Thoracic aorta (tissue), 1 donor: Measurements from ENCODE around the gene OXSR1.

DNA sequence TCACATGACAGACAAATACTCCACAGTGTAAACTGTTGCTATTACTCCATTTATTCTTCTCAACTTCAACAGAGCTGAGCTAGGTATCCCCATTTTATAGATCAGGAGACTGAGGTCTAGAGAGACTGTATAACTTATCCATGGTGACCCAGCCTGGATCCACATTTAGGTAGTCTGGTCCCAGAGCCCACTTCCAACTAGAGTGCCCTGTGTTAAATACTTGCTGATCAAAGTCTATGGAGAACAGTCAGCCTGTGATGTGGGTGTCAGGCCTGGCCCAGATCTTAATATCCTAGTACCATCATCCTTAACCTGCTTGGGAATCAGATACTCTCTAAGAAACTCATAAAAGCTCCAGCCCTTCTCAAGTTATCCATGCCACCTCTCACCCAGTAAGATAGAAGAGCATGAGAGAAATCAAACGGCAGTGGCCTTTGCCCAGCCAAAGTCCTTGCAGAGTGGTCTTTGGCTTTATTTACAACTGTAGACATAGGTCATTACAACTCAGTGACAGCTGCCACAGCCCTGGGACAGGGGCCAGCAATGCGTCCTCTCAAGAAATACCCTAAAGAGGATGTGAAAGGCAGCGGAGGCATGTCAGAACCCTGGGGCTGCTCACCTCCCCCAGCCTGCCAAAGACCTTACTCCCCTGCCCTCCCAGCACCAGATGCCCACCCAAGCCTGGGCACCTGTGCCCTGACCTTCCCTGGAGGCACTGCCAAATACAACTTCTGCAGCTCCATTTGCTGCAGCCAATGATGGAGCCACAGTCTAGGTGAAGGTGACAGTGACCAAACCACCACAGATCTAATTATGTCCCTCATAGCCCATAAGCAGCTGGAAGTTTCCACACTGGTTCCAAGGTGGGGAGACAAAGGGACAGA, 6.4 kb downstream of the ACAA1 start:
- RAMPAGE, long total RNA, result no peak

DNA sequence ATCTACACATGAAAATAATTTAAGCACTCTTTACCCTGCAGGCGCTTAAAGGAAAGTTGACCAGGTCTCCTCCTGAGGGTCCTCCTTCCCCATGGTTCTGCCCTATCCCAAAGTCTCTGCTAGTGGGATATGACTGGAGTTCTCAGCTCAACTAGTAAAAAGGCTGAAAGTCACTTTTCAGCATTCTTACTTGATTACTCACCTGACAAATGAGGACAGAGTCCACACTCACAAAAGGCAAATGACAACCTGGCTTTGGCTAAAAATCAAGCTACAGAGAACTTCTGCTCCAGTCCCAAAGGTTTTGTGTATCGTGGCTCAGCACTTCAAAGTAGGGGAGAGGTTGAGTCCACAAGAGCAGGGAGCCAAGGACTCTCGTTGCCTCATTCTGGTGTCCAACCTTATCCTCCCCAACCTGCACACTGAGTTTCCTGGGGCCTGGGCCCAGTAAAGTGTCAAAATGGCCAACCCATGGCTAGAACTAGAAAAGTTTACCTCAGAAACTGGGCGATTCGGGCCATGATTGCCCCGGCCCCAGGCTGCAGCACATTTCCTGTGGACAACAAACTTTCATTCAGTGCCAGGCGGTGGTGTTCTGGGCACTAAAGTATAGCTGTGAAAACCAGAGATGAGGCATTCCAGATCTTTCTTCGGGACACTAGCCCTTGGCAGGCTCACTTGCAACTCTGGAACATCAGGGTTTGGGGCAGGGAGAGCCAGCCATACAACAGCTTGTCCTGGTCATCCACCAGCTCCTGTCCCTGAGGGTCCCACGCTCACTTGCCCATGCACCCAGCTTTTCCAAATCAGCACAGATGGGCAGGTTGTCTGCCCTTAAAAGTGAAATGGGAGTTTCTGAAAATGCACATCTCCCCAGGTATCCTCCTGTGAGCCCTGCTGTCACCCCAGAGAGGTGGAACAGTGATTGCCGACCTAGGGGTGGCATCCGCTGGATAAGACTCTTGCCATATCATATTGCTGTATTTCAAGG, 3.2 kb downstream of the ACAA1 start:
- RAMPAGE, long total RNA, result no peak

DNA sequence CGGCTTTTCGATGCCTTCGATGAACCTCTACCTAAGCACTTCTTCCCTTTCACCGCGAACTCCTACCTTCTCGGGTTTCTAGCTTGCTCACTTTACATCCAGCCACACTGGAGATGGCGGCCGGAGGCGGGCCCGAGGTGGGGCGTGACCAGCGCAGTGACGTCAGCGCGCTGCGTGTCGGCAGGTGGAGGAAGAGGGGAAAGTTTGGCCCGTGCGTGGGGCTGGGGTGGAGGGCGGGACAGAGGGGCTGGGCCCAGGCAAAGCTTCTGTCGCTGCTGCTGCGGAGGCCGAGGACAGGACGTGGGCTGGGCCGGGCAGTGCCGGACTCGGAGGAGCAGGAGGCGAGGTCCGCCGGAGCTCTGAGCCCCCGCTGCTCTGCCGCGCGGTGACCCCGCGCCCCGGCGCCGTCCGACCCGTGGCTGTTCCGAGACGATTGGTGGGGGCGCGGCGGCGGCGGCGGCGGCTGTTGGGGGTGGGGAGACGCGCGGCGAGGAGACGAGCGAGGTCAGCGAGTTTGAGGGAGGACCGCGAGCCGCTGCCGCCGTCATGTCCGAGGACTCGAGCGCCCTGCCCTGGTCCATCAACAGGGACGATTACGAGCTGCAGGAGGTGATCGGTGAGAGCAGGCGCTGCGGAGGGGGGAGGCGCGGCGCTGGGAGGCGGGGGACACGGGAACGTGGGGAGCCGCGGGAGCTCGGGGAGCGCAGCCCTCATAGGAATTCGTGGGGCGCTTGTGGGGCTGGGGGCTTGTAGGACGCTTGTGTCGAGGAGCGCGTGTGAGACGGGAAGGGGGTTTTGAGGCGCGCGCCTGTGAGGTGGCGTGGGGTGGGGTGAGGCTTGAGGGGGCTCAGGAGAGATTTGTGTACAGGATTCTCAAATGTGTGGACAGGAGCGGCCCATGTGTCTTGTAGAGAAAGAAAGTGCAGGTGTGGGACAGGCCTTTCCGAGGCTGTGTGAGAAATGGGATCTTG, at the start of gene OXSR1:
Gene OXSR1 (plus strand): TSS at position 207 of the 971 bp plus-strand sequence.
- RAMPAGE, long total RNA, result no peak

DNA sequence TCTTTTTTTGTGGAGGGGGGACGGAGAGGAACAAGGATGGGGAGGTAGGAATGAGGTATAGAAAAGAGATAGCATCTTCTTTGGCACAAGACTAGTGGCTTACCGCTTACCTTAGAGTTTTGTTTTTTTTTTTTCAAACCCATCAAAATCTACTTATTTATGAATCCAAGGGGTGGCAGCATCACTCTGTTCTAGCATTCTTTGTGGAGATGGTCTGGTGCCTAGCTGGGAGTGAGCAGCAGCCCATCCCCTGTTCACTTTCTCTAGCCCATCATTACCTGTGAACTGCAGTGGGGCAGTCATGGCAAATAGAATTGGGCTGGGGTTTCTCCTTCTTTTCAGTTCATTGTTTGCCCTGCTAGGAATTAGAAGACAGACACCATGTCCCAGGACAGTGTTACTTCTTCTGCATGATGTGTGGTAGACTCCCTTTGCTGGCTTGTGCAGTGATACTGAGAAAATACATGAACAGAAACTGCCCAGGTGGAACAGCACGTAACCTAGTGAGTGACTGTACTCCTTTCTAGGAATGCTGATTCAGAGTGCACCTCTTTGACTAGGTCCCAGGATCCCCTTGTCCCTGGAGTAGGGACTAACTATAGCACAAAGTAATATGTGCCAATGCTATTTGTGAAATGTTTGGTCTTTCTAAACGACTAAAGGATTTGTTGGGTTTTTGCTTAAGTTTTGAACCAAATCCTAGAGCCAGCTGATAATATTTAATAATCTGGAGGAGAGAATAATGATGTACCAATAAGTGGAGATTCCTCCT, 10.8 kb upstream of the SLC22A13 start:
- RAMPAGE, long total RNA, result no peak

DNA sequence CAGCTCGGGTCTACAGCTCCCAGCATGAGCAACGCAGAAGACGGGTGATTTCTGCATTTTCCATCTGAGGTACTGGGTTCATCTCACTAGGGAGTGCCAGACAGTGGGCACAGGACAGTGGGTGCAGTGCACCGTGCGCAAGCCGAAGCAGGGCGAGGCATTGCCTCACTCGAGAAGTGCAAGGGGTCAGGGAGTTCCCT, 48.4 kb upstream of the ACVR2B start:
- RAMPAGE, long total RNA, result no peak

DNA sequence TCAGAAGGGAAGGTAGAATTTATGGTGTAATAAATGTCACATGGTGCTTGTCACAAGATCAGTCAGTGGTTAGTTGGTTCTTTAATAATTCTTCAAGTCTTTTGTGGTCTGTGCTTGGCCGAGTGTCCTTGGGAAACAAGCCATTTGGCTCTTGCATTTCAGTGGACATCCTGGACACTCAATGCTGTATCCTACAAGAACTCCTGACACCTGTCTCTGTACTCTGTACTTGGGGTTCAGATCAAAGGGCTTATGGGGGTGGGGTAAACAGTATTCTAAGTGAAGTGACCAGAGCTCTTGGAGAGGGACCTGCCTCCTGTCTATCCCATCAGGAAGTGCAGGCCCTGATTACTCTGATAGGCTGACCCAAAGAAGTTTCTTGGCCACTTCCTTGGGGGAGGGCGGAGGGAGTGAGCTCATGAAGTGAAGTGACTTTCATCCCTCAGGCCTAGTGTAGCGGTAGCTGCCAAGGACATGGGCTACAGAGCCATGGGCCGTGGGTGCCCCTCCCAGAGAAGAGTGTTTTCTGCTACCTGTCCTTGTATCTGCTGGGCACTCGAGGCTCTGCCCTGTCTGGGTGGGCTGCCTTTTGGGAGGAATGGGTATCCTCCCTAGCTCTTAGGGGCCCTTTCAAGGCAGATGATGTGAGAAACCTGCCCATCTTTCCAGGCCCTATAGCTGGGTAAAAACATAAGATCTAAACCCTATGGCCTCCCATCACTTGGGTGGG, 3.9 kb downstream of the ACVR2B start:
- RAMPAGE, long total RNA, result no peak

GRCh38 chr3:39131704-39132643, 21.4 kb downstream of the CSRNP1 start:
- RAMPAGE, long total RNA, result no peak

DNA sequence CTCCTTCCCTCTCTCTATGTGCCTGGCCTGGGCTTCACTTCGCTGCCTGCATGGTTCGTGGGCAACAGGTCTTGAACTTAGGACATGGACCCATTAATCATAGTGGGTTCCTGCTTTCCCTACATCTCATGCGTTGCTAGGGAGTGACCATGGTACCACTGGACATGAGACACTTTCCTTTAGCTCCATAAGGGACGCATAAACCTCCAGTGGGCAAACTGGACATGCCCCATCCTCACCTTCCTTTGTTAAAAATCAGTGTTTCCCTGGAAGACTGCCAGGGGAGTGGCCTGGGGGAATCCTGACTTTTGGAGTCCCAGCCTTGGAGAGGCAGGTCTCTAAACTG, 2.8 kb downstream of the XIRP1 start:
- RAMPAGE, long total RNA, result no peak

GRCh38 chr3:39267725-39268492, 11.9 kb downstream of the CX3CR1 start:
- RAMPAGE, long total RNA, result no peak

GRCh38 chr3:39271347-39271941, 8.4 kb downstream of the CX3CR1 start:
- RAMPAGE, long total RNA, result no peak

- RAMPAGE, long total RNA, result no peak
Measured at GRCh38 chr3:39384166-39384822, 1.1 kb downstream of the SLC25A38 start.

GRCh38 chr3:40458368-40458964, 1.3 kb downstream of the RPL14 start:
- RAMPAGE, long total RNA, result start-site peak on the plus strand at chr3:40458661-40458722, 99 reads

- RAMPAGE, long total RNA, result no peak
Measured at GRCh38 chr3:40464880-40465618, 7.9 kb downstream of the RPL14 start.

DNA sequence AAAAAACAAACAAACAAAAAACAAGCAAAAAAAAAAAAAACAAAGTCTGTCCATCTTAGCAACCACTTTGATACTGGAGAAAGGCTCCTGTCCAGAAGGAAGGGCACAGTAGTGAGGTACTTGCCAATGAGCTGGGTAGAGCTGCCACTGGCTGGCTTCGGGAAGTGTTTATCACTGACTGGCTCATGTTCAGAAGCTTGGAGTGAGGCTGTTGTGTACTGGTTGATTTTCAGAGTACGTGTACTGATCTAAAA, 1.1 kb upstream of the ZNF621 start:
- RAMPAGE, long total RNA, result no peak

GRCh38 chr3:41101985-41102555, 97.2 kb upstream of the CTNNB1 start:
- RAMPAGE, long total RNA, result no peak

DNA sequence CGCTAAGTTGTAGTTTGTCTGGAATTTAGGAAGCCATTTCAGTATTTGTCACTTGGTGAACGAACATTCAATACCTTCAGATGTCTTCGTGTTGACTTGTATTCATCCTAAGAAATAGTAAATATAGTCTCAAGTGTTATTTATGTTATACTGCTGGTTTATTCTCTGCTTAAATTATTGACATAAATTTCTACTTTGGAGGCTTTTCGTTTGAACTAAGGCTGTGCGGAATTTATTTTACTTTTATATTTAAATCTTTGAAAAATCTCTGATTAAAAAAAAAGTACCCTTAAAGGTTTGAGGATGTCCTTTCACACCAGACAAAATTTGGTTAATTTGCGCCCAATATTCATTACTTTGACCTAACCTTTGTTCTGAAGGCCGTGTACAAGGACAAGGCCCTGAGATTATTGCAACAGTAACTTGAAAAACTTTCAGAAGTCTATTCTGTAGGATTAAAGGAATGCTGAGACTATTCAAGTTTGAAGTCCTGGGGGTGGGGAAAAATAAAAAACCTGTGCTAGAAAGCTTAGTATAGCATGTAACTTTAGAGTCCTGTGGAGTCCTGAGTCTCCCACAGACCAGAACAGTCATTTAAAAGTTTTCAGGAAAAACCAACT, 1.9 kb downstream of the CTNNB1 start:
- RAMPAGE, long total RNA, result start-site peak on the plus strand centred at position 382 of the sequence, 68 bp wide, 18 reads

DNA sequence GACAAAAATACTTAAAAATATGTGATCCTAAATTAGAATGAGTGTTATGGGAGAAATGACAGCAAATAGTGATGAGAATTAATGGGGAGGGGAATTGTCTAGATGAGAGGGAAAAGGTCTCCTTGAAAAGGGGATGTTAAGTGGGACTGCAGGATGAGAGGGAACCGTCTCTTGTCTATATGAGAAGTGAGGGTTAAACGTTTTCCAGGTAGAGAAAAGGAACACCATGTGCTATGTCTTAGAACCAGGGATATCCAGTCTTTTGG, 31.2 kb downstream of the CTNNB1 start:
- RAMPAGE, long total RNA, result no peak

- RAMPAGE, long total RNA, result no peak
Measured at GRCh38 chr3:41237958-41238423, 38.7 kb downstream of the CTNNB1 start.

DNA sequence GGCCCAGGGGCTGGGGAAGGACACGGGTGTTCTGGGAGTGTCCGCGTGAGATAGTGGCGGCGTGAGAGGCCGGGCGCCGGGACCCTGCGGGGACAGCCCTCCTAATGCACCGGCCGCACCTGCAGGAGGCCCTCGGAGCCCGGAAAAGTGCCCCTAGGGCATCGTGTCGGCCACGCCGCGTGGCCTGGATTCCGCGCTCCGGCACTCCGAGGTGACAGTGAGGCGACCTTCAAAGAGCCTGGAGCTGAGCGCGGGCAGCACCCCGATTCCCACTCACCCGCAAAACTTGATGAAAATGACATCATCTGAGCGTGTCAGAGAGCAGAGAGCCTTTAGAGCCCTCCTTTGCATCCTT, 52.2 kb upstream of the ULK4 start:
- RAMPAGE, long total RNA, result no peak

- RAMPAGE, long total RNA, result no peak
Measured at GRCh38 chr3:42031680-42032538, 59.2 kb upstream of the TRAK1 start.